Measurements from ENCODE around the gene GHRH.

GRCh38 chr20:36094111-36095122, 60.1 kb upstream of the EPB41L1 start:
- RRBS, result 32% methylated on average over 4 of the region's 14 CpGs

GRCh38 chr20:36153889-36154051, 770 bp upstream of the EPB41L1 start:
- RRBS, result no CpG with 5 or more reads among the region's 1 CpG

- RRBS, result no CpG with 5 or more reads among the region's 7 CpGs
These were observed 14.6 kb upstream of the AAR2 start for GRCh38 chr20:36221484-36222250.

GRCh38 chr20:36470538-36470744, 70.9 kb upstream of the MYL9 start:
- RRBS, result no CpG with 5 or more reads among the region's 2 CpGs

DNA sequence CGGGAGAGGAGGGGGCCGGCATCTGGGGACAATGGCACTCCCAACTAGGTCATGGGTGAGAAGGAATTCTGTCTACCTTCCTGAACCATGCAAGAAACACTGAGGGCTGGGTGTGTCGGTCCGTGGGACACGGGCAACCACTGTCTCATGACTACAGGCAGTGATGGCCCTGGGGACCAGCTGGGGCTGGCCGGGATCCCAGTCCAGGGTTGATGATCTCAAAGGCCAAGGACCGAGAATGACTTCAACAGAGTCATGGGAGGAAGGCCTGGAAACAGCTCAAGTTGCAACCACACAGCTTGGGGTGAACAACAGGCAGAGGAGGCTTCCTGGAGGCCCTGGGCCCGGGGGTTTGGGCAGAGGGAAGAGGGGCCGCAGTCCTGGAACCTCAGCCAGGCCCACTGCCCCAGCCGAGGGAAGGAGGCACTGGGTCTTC, 1.8 kb downstream of the MYL9 start:
- RRBS, result no CpG with 5 or more reads among the region's 10 CpGs

DNA sequence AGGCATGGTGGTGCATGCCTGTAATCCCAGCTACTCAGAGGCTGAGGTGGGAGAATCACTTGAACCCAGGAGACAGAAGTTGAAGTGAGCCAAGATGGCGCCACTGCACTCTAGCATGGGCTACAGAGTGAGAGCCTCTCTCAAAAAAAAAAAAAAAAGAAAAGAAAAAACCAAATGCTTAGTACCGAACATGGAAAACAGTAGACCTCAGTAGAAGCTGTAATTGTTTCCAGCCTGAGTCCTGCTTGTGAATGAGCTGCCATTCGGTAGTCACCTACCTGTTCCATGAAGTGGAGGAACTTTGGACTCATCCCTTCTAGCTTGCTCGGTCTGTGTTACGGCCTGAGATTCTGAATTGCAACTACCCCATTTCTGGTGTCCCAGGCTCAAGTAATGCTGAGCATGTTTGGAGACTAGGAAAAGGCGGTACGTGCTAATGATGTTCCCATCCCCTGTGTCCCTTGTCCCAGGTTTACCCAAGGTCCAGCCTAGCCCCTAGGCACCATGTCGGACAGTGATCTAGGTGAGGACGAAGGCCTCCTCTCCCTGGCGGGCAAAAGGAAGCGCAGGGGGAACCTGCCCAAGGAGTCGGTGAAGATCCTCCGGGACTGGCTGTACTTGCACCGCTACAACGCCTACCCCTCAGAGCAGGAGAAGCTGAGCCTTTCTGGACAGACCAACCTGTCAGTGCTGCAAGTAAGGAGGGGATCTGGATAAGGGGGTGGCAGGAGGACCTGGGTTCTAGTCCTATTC, 5.0 kb downstream of the TGIF2 start:
- RRBS, result no CpG with 5 or more reads among the region's 15 CpGs

GRCh38 chr20:36585091-36586251, 12.1 kb downstream of the TGIF2 start:
- RRBS, result no CpG with 5 or more reads among the region's 15 CpGs

- RRBS, result no CpG with 5 or more reads among the region's 7 CpGs
These were observed 5.3 kb upstream of the DSN1 start for GRCh38 chr20:36778436-36779730.

- RRBS, result no CpG with 5 or more reads among the region's 24 CpGs
These were observed 24.2 kb downstream of the SOGA1 start for GRCh38 chr20:36839139-36839630.

DNA sequence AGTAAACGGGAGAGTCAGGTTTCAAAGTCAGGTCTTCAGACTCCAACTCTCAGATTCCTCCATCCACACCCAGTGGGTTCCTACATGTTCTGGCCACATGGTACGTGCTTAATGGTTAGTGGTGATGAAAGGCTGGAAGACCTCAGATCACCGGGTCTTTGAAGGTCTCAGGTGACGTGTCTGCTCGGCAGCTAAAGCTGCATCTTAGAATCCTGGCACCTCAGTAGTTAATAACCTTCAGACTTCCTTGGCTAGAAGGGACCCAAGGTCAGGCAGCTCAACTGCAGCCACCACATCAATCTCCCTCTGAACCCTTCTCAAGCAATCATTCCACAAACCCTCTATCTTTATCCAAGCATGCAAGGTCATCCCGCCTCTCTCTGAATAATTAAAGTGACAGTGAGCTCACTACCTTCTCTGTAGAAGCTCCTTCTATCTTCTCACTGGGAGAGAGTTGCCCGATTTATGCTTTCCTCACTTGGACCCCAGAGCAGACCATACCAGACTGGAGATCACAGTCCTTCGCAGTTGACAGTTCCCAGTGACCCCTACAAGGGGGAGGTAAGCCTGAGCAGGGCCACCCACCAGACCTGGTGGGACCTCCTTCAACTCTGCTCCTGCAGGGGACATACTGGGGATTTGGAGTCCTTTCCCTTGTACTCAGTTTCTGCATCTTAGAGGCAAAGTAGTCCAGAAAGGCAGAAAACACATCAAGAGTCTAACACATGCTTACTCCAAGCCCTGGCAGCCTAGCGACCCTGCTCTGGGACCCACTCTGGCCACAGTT, 4.0 kb downstream of the SOGA1 start:
- RRBS, result no CpG with 5 or more reads among the region's 9 CpGs

DNA sequence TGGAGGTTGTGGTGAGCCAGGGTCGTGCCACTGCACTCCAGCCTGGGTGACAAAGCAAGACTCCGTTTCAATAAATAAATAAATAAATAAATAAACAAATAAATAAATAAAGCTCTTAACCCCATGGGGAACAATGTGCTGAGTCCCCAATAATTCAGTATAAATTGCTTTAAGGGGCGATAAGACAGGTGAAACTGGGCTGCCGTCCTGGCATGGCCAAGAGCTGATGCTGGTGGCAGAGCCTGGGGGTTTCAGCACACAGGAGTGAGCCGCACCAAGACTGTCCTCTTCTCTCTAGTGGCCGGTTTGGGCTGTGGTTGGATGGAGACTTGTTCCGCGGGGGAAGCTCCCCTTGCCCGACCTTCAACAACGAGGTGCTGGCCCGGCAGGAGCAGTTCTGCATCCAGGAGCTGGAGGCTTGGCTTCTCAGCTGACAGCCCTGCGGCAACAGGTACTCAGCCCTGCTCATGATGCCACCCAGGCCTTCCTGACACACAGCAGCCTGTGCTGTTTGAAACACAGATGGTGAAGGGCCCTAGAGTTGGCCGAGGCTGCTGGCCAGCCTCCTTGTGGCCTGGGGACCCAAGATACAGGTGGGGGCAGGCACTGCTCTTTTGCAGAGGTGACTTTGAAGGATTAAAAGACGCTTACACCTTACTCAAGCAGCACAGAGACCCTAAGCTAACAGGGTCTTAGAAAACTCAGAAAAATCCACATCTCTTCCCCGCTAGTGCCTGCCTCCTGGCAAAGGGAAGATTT, 13.2 kb downstream of the TLDC2 start:
- RRBS, result 85% methylated on average over 5 of the region's 15 CpGs

GRCh38 chr20:36950524-36950979, 956 bp downstream of the SAMHD1 start:
- RRBS, result no CpG with 5 or more reads among the region's 11 CpGs

GRCh38 chr20:37061999-37062413, 33.8 kb downstream of the RBL1 start:
- RRBS, result no CpG with 5 or more reads among the region's 3 CpGs

DNA sequence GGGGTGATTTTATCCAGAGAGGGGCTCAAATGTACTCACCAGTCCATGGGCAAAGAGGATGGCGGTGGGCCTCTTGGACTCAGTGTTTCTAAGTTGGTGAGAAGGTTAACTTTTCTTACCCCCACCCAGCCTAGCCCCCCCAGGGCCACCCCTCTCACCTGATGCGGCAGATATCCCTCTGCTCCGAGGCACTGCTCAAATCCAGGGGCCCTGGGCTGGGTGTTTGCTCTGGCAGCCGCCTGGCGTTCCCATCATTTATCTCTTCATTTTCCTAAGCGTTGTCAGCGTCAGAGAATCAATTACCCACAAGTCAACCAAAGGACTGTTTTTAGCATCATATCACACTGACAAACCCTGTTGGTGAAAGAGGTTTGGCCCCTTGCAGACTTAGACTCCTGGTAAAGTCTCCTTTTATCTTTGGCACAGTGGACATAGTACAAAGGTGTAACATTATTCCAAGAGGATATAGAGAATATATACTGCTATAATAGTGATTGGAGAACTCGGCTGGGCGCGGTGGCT, at the start of gene GHRH:
Gene GHRH, minus strand, starts transcription at position 230 of the 522 bp plus-strand sequence.
- RRBS, result no CpG with 5 or more reads among the region's 10 CpGs

GRCh38 chr20:37295465-37296100, 6.1 kb downstream of the MANBAL start:
- RRBS, result no CpG with 5 or more reads among the region's 10 CpGs

DNA sequence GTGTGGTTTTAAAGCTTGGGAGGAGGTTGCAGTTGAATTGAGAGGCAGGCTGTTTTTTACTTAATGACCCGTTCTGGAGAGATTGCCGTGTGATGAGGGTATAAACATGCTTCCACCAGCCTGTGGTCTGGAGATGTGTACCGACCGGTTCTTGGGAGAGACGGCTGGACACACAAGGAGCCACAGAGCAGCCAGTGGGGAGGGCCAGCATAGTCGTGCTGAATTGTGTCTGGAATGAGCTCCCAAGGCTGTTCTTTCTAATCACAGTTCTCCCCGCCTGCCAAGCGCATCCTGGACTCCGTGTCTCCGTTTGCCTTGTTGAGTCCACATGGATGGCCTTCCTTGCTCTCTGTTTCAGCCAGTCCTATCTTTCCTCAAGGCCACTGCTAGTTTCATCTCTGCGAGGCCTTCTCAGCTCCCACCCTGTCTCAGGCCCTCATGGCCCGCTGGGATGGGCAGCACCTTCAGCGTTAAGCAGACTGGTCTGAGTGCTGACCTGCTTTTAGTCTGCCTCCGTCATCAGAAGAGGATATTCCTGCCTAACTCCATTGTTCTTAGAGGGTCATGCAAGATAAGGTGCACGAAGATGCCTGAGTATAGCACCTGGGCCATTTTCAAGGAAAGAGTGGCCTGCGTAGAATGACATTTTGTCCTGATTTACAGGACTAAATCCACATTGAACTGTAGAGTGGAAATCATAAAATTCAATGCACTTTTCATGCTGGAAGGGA, 20.6 kb downstream of the MANBAL start:
- RRBS, result no CpG with 5 or more reads among the region's 16 CpGs

- RRBS, result no CpG with 5 or more reads among the region's 4 CpGs
These were observed 36.2 kb downstream of the SRC start for GRCh38 chr20:37382190-37382497.

DNA sequence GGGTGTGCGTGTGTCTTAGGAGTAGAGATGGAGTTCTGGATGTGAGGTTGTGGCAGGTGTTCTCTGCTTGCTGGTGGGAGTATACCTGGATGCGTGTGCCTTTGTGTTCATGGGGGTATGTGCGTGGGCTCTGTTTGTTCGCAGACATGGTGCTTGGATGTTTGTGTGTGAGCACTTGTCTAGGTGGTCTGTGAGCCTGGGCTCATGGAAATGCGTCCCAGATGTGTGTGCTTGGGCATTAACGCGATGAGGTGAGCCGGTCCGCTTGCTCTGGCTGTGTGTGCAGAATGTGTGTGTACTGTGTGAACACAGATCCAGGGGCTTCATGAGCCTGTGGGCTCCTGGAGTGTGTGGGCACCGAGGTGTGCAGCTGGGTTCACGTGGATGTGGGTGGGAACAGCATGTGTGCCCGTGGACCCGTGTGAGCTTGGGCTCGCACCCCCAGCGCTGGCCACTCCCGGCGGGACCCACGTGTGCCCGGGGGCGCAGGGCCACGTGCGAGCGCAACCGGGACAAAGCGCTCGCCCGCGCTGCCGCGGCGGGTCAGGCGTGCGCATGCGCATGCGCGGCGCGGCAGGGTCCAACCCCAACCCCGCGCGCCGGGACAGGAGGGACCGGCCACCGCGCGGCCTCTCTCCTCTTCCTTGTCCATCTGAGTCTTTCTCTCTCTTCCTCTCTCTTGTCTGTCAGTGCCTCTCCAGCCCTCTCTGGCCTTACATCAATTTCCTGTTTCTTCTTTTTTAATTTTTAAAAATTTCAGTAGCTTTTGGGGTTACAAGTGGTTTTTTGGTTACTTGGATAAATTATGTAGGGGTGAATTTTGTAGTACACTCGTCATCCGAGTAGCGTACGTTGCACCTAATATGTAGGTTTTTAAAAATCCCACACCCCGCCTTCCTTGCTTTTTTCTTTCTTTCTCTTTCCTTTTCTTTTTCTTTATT, 60.5 kb downstream of the SRC start:
- RRBS, result under 1% methylated on average over 15 of the region's 51 CpGs

GRCh38 chr20:37503135-37504132, 17.6 kb upstream of the NNAT start:
- RRBS, result no CpG with 5 or more reads among the region's 5 CpGs

DNA sequence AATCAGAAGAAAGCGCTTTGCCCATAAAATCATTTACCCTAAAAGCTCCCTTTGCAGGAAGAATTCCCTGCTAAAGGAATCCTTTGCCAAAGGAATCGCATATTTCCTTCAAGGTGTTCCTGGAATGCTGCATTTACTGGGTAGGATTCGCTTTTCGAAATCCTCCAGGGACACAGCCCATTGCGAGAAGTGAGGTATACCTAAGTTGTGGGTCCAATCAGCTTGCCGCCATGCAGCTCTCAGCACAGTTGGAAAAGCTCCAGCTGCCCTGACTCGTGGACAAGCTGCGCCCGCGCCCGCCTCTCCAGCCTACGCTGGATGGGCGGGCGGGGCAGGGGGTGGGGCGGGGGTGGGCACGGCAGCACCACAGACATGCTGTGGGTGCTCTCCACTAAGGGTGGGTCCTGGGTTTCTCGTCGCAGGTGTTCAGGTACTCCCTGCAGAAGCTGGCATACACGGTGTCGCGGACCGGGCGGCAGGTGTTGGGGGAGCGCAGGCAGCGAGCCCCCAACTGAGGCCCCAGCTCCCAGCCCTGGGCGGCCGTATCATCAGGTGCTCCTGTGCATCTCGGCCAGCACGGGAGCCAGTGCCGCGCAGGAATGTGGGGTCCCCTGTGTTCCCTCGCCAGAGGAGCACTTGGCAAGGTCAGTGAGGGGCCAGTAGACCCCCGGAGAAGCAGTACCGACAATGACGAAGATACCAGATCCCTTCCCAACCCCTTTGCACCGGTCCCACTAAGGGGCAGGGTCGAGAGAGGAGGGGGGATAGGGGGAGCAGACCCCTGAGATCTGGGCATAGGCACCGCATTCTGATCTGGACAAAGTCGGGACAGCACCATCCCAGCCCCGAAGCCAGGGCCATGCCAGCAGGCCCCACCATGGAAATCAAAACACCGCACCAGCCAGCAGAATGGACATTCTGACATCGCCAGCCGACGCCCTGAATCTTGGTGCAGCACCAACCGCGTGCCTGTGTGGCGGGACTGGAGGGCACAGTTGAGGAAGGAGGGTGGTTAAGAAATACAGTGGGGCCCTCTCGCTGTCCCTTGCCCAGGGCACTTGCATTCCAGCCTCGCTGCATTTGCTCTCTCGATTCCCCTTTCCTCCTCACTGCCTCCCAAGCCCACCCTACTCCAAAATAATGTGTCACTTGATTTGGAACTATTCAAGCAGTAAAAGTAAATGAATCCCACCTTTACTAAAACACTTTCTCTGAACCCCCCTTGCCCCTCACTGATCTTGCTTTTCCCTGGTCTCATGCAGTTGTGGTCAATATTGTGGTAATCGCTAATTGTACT, 1.6 kb downstream of the NNAT start:
- RRBS, result 60% methylated on average over 1 of the region's 51 CpGs